H9 (cell line): Measurements from ENCODE around the gene CYP8B1.

DNA sequence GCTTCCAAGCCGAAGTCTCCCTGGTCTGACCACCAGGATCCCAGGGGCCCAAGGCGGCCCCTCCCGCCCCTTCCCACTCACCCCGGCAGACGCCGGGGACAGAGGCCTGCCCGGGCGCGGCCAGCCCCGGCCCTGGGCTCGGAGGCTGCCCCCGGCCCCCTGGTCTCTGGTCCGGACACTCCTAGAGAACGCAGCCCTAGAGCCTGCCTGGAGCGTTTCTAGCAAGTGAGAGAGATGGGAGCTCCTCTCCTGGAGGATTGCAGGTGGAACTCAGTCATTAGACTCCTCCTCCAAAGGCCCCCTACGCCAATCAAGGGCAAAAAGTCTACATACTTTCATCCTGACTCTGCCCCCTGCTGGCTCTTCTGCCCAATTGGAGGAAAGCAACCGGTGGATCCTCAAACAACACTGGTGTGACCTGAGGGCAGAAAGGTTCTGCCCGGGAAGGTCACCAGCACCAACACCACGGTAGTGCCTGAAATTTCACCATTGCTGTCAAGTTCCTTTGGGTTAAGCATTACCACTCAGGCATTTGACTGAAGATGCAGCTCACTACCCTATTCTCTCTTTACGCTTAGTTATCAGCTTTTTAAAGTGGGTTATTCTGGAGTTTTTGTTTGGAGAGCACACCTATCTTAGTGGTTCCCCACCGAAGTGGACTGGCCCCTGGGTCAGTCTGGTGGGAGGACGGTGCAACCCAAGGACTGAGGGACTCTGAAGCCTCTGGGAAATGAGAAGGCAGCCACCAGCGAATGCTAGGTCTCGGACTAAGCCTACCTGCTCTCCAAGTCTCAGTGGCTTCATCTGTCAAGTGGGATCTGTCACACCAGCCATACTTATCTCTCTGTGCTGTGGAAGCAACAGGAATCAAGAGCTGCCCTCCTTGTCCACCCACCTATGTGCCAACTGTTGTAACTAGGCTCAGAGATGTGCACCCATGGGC, 34.1 kb downstream of the VIPR1 start:
- PRO-cap: bidirectional peak, plus-strand start at position 427 of the sequence, minus-strand start at position 227 of the sequence

DNA sequence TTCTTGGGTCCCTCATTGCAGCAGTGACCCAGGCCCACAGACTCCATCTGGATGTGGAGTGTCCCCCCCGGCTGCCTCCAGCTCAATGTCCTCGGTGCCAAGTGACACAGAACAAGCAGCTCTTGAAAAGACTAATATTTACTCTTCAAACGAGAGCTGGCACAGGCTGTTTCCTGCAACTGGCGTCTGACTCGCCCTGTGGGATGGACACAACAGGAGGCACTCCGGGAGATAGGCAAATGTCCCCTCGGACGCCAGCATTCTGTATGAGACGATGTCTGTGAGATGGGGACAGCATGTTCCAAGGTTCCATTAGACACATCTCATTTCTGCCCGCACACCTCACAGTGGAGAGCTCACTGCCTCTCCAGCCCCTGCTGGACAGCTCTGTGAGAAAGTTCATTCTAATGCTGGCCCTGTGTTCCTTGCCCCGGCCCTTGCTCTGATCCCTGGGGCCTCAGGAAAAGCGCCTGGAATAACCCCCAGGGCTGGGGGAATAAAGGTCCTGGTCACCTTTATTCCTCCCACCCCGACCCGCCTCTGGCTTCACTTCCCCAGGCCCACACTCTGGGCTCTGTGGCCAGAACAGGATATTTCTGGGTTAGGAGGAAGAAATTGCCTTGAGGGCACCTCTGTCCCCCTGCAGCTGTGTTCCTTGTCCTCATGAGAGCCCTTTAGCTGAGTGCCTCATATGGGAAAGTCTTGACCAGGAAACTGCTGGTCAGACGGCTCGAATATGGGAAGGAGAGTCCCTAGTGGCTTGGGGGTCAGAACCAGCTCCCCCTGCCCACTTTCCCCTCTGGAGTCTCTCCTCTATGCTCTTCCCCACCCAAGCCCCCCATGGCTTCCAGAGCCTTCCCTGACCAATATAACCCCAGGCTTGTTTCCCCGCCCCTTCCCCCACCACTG, 36.7 kb downstream of the SEC22C start:
- PRO-cap: no peak

DNA sequence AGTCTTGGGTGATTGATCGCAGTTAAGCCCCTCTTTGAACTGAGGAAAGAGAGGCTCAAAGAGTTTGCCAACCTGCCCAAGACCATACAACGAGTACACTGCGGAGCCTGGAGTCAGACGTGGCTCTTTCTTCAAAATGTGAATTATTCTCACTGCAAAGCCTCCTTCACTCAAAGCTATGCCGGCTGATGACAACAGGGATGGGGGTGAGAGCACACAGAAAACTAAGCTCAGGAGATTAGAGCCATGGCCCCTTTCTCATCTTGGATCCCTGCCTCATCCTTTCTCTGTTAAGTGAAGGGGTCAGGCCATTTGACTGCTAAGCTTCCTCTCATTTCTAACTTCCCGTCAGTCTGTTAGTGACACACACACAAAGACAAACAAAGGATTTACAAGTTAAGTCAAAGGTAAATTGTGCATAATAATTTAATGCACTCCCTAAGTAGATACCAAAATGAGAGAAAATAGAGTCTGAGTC, 1.1 kb downstream of the SS18L2 start:
- PRO-cap: unidirectional peak, minus-strand start at position 102 of the sequence

DNA sequence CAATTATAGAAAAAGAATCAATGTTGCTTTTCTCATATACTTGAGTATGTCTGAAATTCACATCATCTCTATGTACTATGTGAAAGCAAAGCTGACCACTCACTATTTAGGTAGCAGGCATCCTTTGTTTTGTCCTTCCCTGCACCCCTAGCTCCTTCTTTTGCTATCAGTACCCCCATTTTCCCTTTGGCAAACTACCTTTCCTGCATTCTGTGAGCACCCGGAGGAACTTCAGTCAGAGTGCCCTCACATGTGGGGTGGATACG, 26.6 kb upstream of the HHATL start:
- PRO-cap: no peak

DNA sequence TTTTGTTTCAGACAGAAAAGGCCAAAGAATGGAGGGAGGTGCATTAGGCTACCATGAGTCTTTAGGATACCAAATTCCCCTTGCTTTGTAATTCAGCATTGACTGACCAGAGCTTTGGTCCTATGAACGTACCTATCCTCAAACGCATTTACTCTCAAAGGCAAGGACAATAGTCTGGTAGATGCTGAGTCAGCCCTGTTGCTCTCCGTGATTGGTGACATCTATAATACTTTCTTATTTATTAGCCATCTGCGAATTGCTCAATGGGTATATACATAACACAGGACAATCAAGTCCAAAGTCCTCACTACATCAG, 17.1 kb downstream of the CCDC13 start:
- PRO-cap: no peak

GRCh38 chr3:42778439-42779054, 5.5 kb upstream of the CCDC13 start:
- PRO-cap: no peak

DNA sequence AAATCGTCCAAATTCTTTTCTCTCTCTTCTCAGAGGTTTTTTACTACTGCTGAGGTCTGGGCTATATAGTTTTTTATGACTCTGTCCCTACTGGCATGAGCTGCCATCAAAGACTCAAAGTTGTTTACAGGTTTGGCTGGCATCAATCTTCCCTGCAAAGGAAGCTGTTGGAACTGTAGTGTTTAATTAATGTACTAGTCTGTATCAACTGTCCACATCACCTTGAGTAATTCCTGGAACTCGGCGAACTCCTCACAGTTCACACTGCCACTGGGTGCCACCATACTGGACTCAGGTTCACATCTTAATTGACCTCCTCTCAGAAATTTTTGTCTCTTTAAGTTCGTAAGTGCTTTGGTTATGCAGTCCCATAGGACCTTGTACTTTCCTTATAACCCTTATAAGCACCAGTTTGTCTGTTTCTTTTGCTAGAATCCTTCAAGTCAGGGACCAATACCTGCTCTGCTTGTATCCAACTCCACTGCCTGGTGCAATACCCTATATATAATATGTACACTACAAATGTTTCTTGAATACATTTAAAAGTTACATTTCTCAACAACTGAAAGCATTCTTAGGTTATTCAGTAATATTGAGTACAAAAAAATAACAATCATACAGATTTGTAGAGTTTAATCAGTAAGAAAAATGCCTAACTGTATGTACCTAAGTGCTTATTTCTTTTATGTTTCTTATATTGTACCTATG, 3.1 kb downstream of the HIGD1A start:
- PRO-cap: no peak

DNA sequence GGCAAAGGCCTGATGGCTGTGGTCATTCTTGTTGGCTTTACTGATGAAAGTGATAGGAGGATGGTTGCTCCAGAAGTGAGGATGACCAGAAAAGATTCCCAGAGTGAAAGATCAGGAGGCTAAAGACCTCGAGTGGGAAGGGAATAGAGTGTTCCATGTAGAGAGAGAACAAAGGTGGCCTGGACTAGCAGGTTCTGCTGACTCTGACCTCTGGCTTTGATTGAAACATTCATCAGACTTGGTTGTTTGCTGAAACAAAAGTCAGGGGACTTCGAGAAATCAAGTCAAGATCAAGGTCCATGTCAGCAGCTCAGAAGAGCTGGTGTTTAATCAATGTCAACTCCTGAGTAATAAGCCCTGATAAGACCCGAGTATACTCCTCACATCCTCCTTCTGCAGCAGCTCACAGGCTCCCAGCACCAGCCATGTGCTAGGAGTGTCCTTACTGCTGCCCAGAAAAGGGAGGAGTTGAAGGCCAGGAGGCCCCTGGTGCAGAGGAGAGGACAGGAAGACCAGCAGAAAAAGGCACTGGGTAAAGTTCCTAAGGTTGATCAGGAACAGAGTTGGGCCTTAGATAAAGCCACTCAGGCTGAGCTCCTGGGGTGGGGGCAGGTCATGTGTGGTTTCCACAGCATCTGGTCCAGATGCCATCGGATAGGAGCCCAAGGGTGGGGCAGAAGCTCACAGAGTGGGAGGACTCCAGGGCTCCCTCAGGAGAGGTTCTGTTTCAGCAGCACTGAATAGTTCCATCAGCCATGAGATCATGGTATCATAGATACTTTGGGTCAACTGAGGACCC, 19.8 kb downstream of the CYP8B1 start:
- PRO-cap: no peak

DNA sequence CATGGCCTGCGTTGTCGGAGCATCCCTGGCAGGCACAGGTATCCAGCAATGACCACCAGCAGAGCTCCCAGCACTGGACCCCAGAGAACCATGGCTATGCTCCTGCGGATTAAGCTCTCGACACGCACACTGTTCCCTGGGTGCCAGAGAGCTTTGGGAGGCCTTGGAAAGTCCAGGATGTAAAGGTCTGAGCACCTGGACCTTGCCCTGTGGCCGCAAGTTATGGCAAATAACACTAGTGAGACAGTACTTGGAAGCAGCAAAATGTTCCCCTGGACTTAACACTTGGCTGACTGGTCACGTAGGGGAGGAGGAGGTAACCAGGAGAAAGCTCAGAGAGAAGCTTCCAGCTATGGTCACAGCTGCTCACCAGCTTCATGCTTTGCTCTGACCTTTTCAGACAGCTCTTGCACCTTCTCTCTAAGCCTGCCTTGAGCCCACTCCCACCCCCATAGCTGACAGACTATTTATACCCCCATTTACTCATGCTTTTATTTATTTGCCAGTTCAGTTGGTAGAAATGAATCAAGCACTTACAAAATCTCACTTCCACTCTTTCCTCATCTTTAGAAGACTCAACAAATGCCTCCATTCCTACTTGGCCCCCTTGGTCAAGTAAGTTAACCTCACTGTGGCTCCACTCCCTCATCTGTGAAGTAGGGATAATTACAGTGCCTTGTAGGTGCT, at the start of gene CYP8B1:
CYP8B1 (minus strand) TSS at position 155 of the 687 bp plus-strand sequence.
- PRO-cap: no peak

GRCh38 chr3:43190397-43191319, 84.8 kb upstream of the POMGNT2 start:
- PRO-cap: no peak

- PRO-cap: no peak
Measured at GRCh38 chr3:43194516-43195004, 88.7 kb upstream of the POMGNT2 start.

DNA sequence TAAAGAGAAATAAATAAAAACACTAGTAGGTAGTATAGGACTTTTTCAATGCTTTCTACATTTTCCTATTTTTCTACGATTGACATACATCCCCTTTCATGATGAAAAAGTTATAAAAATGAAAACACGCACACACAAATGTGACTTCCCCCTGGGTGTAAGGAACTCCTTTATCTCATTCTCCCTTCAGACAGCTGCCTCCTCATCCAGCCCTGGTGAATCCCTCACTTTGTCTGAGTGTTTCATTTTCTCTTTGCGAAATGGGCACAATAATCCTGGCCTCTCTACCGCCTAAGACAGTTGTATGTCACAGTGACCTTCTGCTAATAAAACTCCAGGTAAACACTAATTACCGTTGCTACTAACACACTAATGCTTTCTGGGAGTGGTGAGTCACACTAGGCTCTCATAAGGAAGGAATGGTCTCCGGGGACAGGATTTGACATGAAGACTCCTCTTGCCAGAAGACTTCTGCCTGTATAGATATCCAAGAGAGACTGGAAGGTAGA, 71.8 kb upstream of the SNRK start:
- PRO-cap: no peak

DNA sequence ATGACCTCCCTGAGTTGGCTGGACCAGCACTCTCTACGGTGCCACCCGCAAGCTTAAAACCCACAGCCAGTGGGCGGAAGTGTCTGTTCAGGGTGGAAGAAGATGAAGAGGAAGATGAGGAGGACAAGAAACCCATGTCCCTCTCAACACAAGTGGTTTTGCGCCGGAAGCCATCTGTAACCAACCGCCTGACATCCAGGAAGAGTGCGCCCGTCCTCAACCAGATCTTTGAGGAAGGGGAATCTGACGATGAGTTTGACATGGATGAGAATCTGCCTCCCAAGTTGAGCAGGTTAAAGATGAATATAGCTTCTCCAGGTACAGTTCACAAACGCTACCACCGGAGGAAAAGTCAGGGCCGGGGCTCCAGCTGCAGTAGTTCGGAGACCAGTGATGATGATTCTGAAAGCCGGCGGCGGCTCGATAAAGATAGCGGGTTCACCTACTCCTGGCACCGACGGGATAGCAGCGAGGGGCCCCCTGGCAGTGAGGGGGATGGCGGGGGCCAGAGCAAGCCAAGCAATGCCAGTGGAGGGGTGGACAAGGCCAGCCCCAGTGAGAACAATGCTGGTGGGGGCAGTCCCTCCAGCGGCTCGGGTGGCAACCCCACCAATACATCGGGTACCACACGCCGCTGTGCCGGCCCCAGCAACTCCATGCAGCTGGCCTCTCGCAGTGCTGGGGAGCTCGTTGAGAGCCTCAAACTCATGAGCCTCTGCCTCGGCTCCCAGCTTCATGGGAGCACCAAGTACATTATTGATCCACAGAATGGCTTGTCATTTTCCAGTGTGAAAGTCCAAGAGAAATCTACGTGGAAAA, 61.4 kb downstream of the SNRK start:
- PRO-cap: no peak

- PRO-cap: no peak
Measured at GRCh38 chr3:43389688-43390625, 103.6 kb downstream of the SNRK start.

GRCh38 chr3:43566175-43566504, 55.7 kb downstream of the ANO10 start:
- PRO-cap: bidirectional peak, plus-strand start at chr3:43566426, minus-strand start at chr3:43566288

- PRO-cap: bidirectional peak, plus-strand start at chr3:43894459, minus-strand start at chr3:43894369
Measured at GRCh38 chr3:43893736-43894686, 203.3 kb downstream of the ABHD5 start.

- PRO-cap: no peak
Measured at GRCh38 chr3:44339234-44339406, 554 bp downstream of the TCAIM start.

GRCh38 chr3:44447906-44448386, 29.5 kb downstream of the ZNF445 start:
- PRO-cap: no peak

- PRO-cap: no peak
Measured at GRCh38 chr3:44641775-44643097, 6.3 kb upstream of the ZNF35 start.

GRCh38 chr3:45021398-45022029, 4.6 kb upstream of the CLEC3B start:
- PRO-cap: no peak